Type B pancreatic cell (in vitro differentiated cells): ENCODE measurements around the gene PLCH1.

DNA sequence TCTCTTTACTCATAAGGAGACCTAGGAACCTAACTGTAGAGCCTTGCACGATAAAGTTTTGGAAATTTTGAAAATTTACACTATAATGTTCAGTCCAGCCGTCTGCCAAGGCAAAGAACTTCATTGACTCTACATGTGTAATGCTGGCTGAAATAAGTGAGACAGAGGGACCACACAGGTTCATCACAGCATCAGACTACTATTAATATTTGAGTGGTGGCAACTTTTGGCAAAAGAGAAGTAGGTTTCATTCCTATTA is 15.8 kb upstream of the DHX36 start:
- PRO-cap: no peak

DNA sequence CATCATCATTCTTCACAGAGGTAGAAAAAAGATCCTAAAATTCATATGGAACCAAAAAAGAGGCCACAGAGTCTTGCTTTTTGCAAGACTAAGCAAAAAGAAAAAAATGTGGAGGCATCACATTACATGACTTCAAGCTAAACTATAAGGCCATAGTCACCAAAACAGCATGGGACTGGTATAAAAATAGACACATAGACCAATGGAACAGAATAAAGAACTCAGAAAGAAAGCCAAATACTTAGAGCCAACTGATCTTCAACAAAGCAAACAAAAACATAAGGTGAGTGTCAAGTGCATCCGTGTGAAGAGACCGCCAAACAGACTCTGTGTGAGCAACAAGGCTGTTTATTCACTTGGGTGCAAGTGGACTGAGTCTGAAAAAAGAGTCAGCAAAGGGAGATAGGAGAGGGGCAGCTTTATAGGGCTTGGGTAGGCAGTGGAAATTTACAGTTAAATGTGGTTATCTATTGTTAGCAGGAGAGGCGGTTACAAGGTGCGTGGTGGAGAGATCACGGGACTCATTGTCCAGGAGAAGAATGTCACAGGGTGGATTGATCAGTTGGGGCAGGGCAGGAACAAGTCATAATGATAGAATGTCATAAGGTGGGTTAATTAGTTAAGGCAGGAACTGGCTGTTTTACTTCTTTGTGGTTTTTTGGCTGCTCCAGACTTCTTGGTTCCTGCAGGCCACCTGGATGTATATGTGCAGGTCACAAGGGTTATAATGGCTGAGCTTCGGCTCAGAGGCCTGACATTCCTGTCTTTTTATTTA is 10.8 kb downstream of the STRIT1 start:
- PRO-cap: no peak

GRCh38 chr3:155418438-155418707 is 124.9 kb upstream of the STRIT1 start:
- PRO-cap: no peak

DNA sequence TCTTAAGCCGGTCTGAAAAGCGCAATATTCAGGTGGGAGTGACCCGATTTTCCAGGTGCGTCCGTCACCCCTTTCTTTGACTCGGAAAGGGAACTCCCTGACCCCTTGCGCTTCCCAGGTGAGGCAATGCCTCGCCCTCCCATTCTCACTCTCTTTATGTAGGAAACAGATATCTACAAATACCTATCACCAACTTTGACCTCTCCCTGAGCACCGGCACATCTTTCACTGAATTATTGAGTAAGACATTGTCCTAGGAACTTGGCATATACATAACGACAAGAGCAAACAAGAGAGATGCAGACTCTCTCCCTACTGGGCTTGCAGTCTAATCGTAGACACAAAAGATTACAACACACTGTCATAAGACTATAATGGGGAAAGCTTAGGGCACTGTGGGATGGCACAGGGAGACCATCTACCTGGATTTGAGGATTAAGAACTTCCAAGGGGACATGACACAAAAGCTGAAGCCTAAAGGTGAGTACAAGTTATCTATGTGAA is 218.6 kb upstream of the STRIT1 start:
- PRO-cap: unidirectional peak, minus-strand start at position 139 of the sequence

DNA sequence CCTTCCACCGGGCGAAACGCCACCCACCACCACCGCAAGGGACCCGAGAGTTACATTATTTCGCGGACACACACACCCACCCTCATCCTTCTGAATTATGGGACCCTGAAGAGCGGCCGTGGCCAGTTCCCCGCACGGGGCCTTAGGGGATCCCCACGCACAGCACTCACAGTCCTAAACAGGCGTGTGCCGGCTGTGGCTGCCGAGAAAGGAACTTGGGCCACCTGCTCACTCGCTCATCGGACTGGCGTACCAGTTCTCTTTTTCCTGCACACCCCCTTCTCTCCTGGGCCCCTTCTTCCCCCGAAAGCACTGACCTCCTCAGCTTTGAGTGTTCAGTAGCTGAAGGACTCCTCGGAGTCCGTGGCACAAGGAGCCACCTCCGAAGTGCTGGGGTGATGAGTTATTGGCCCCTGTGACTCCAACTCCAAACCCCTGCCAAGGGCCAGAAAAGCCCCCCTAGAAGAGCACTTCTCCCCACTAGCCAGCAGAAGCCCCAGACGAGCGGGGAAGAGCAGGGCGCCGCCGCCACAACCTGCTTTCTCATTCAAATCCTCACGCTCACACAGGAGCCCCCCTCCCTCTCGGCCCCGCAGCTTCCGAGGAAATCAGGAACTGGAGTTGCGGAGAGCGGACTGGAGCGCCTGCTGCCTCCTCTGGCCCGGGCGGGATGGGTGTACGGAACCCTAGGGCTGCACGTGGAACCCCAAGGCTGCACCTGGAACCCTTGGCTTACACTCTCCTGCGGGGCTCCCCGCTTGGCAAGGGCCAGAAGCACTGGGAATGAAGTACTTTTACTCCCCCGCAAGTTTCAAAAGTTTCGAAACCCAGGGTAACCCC is at the start of gene PLCH1:
Gene PLCH1, minus strand, starts transcription at position 549 of the 840 bp plus-strand sequence.
- PRO-cap: unidirectional peak, minus-strand start at position 565 of the sequence

- PRO-cap: no peak
These were observed 7.8 kb upstream of the GMPS start for GRCh38 chr3:155862629-155863047.

DNA sequence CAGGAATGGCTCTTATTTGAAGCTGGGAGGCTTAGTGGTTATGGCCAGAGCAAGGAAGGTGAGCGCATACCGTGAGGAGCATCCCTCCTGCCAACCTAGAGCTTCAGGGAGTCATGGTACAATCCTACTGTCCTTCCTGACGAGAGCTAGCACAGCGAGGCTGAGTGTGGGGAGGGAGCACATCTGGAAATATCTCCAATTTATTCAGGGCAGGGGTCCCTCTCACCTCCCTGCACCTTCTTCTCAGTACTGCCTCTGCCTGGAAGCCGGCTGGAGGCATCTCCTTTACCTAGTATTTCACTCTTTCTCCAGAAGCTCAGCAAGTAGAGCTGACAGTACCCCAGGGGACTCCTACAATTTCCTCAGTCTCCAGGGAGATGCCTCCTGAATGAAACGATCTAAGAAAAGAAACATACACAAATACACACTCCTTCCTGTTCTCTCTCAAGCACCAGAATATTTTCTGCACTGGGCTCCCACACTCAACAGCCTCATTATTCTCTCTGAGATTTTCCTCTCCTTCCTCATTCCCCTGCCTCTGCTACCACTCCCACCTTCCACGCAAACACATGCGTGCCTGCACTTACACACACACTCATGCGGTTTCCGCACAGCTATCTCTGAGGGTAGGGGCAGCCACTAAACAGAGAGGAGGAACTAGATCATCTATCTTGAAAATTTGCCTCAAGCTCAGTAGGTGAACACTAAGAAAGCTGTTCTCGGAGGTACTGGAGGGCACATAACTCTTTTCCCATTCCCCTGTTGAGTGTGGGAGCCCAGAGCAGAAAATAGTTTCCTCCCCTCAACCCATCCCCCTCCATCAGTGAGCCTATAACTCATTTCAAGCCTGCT is 30.8 kb upstream of the TIPARP start:
- PRO-cap: bidirectional peak, plus-strand start at position 602 of the sequence, minus-strand start at position 496 of the sequence; unidirectional peak, minus-strand start at position 768 of the sequence

- PRO-cap: bidirectional peak, plus-strand start at chr3:156676076, minus-strand start at chr3:156675909
These were observed 1.6 kb downstream of the TIPARP start for GRCh38 chr3:156675970-156676346.

- PRO-cap: no peak
These were observed 10.6 kb upstream of the LEKR1 start for GRCh38 chr3:156815478-156816048.

DNA sequence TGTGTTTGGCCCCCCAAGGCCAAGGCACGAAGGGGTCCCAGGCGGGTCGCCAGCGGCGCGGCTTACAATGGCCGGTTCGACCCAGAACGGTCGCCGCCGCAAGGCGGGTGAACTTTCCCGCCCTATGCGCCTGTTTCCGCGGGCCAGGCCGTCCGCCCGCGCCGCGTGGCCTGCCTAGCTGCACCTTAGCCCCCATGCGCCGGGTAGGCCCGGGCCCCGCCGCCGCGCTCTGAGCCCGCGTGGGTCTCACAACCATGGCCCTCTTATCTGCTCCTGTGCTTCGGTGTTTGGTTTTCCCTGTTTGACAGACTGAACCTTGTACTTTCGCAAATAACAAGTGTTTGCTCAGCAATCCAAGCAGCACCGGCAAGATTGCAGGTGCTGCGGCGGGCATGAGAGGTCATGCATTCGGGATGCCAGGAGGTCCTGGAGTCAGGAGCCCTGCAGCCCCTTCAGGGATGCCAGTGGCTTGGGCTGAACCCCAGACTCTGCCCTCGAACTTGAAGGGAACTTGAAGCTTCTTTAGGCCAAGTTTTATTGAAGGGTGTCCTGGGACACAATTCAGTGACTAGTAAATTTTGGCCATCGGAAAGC is 39.5 kb downstream of the CCNL1 start:
- PRO-cap: bidirectional peak, plus-strand start at position 369 of the sequence, minus-strand start at position 231 of the sequence

- PRO-cap: no peak
These were observed 25.2 kb downstream of the CCNL1 start for GRCh38 chr3:157134532-157135370.

GRCh38 chr3:157148905-157149647 is 10.9 kb downstream of the CCNL1 start:
- PRO-cap: unidirectional peak, minus-strand start at chr3:157149150

GRCh38 chr3:157153503-157154013 is 6.4 kb downstream of the CCNL1 start:
- PRO-cap: unidirectional peak, minus-strand start at chr3:157153559

DNA sequence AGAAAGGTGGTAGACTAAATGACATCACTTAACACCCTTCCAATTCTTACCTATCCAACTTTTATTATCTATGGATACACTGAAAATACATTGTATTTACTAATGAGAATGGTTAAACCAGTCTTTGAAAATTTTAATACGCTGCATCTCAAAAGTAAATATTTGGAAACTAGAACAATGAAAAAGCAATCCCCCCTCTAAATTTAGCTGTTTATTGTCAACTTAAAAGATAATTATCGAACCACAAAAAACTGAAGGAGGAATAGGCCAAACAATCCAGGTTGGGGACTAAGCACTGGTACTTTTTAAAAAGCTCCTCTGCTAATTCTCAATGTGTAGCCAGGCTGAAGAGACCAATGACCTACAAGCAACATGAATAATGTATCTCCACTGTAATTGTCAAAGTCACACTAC is 3.6 kb downstream of the CCNL1 start:
- PRO-cap: no peak

DNA sequence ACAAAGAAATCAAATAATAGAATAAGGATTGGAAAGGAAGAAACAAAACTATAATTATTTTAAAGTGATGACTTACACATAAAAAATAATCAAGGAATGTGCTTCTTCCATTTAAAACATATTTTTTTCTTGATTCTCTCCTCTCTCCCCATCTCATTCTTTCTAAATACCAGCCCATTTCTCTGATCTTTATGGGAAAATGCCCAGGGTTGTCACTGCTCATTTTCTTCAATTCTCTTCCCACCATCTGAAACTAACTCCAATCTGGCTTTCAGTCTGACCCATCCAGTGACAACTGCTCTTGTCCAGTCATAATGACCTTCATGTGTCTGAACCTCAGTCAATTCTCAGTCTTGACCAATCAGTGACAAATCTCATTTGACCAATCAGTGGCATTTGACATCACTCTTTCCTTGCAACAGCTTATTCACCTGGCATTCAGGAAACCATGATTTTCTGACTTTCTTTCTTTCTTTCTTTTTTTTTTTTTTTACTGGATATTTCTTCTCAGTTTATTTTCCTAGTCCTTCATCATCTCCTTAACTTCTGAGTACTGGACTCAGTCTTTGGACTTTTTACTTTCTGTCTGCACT is 15.1 kb downstream of the VEPH1 start:
- PRO-cap: no peak

GRCh38 chr3:158097364-158098389 is 8.5 kb downstream of the SHOX2 start:
- PRO-cap: no peak

- PRO-cap: no peak
These were observed 227.0 kb downstream of the RSRC1 start for GRCh38 chr3:158336930-158337335.

- PRO-cap: no peak
These were observed 33.3 kb upstream of the MFSD1 start for GRCh38 chr3:158768680-158768889.

DNA sequence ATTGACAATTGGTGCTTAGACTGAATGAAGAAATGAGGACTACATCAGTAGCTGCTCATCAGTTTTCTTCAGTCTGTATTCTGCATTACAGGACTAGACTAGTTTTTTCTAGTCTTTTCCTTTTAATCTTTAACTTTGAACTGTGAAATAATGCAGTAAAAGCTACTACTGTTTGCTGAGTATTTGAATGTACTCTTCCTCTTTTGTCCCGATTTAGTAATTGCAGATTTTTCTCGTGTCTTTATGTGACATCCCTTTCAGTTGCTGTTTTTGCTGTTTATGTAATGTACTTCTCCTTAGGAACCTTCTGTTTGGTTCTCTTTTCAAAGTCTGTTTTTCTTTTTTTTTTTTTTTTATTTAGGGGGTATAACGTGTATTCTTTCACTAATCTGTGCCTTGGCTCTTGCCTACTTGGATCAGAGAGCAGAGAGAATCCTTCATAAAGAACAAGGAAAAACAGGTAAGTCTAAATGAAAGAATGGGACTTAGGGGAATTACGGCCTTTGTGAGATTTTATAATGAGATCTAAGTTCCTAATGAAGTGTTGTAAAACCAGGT is 17.5 kb downstream of the MFSD1 start:
- PRO-cap: no peak

DNA sequence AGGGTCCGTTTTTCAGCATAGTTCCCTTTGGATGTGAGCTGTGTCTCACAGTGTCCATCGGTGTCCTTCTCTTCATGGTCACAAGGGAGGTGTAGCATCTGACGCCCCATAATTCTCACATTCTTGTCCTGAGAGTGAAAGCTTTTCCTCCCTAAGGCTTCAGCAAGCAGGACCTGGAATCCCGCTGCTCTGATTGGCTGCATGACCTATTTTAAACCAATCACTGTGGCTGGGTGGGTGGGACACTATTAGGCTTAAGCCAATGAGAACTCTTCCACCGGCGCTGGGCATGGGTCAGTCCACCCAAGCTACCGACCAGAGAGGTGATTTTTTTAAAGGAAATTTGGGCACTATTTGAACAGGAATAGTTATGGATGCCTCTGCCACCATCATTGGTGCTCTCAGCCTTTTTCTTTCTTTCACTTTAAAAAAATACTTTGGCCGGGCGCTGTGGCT is 85.3 kb upstream of the IQCJ-SCHIP1 start:
- PRO-cap: no peak